Left lobe of liver (tissue), 1 donor: Measurements from ENCODE around the gene MAPKAPK5.

GRCh38 chr12:110590592-110591309 lies 7.6 kb upstream of the PPTC7 start:
- PRO-cap, result no peak

DNA sequence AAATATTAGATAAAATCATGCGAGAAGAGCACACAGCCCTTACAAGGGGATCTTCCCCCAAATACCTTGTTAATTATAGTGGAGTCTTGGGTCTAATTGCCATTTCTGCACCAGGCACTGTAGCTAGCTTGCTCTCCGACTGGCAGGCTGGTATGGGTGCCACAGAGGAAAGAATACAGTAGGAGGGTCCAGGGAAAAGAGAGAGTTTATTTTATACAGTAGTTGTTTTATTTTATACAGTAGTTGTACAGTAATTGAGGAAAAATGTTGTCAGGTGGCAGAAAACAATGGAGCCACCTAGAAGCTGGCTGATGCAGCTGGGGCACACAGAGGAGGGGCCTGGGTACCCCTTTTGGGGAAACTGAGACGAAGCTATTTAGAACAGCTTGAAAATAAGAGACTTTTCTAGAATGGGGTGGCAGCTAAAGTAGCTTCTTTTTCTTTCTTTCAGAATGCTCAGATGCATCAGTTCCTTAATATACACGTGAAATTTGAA lies 34.7 kb downstream of the TCTN1 start:
- PRO-cap, result no peak

DNA sequence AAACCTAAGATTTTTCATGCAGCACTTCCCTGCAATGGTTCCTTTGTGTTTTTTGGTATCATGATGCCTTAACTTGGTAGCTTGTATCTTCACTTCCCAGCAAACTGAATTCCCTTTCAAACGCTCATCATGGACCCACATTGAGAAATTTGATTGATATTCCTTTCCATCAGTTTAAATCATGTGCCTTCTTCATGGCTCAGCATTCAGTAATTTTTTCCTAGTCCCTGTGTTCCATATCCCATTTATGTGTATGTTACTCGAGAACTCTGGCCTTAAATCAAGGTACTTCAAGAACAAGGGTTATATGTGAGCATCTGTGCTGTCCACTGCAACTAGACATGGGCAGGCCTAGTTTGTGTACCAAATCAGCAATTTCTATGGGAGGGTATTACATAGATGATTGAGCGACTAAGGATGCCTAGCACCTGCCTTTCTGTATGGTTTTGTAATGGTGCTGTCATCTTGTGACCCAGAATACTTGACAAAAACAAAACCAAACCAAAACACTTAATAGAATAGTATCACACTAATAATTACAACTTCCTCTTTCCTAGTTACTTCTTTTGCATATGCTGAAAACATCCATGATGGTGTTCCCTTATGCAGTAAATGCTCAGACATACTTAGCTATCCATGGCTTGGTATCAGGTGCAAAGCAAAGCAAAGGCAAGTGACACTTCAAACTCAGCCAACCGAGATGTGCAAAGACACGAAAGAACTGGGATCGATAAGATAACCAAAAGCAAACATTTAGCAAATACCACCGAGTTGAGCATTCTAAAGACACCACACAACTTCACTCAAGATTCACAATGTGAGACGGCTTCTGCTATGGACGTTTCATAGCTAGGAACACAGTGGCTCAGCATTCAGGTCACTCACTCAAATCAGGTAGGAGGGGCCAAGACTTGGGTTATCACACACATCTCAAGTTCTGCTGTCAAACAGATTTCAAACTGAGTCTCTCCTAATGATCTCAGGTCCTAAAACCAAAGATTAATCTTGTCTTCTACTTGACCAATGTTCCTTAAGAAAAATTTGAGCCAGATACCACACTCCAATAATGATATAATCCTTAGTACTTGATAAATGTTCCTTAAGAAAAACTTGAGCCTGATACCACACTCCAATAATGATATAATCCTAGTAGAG lies 24.4 kb downstream of the PPP1CC start:
- PRO-cap, result no peak

DNA sequence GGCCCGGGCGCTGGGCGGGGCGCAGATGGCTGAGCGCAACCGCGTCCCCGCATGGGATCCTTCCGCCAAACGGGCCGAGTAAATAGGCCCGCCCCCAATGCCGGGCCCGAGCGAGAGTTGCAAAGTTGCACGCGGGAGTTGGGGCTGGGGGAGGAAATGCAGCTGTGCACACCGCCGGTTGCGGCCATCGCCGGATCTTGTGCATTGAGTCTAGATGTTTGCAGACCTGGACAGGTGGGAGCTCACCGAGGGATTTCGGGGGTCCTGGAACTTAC lies 277 bp upstream of the PPP1CC start:
- PRO-cap, result bidirectional peak, plus-strand start at position 137 of the sequence, minus-strand start outside the sequence

DNA sequence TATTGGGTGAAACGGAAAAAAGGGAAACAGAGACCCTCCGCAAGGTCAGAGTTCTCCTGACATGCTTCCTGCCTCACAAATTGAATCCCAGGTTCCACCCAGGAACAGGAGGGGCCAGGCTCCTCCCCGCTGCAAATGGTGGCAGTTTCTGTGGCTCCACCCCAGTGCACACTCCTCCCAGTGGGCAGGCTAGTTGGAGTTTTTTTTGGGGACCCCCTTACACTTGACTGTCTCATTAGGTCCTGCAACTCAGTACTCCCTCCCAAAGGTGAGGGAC lies 39.4 kb upstream of the PPP1CC start:
- PRO-cap, result no peak

DNA sequence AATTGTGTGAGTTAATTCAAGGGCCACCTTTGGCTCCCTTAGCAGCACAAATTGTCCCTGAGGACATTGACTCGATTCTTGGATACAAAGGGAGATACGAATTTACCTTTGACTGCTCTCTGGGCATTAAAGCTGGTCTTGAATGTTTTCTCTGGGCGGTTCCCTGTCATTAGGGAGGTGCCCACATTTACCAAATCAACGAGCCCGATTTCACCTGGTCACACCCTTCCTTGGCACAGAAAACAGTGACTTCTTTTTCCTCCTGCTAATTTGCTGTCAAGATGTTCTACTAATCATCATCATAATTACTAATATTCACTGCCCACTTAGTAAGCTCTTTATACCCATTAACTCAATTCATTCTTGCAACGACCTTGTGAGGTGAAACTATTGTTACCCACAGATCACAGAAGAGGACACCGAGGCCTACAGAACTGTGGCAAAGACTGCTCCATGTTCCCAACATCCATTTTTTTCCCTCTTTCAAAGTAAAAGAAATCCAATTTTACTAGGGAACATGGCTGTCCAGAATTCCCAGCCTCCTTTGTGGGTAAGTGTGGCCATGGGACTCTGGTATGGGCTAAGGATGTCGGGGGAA lies 27.0 kb upstream of the CCDC63 start:
- PRO-cap, result no peak

GRCh38 chr12:111439749-111440957 lies 34.4 kb downstream of the SH2B3 start:
- PRO-cap, result bidirectional peak, plus-strand start at chr12:111440484, minus-strand start at chr12:111440337

- PRO-cap, result no peak
Measured at GRCh38 chr12:111450483-111451514, 45.1 kb downstream of the SH2B3 start.

DNA sequence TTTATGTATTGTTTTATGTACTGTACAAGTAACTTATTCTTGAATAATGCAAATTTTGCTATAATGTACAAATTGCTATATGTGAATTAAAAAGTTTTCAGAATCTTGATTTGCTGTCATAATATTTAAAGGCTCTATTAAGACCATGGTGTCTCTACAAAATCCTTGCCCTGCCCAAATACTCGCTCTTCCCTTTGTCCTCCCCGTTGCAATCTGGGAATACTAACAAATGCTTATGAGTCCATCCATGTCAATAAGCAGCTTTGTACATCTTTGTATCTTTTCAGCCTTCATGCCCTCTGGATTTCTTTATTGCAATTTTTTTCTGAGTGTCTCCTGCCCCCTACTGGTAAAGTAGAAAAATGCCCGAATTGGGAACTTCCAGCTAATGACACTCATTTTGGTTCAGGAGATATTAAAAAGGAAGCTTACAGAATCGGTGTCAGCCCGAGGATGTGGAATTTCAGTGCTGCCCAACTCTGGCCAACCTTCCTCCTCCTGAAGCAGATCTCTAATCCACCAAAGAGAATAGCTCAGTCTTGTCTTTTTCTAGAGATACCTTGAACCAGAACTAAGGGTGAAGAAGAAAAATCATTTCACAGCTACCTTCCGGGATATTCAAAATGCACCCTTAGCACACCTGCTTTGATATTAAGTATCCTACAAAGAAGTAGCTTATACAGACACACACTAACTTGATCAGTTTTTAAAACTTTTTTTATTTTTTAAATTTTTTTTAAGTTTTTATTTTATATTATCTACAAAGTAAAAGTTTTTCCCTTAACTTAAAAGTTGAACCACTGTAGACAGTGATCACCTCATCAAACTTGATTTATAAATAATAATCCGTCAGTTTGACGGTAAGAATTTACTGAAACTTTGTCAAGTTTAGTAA lies 46.0 kb downstream of the SH2B3 start:
- PRO-cap, result no peak

DNA sequence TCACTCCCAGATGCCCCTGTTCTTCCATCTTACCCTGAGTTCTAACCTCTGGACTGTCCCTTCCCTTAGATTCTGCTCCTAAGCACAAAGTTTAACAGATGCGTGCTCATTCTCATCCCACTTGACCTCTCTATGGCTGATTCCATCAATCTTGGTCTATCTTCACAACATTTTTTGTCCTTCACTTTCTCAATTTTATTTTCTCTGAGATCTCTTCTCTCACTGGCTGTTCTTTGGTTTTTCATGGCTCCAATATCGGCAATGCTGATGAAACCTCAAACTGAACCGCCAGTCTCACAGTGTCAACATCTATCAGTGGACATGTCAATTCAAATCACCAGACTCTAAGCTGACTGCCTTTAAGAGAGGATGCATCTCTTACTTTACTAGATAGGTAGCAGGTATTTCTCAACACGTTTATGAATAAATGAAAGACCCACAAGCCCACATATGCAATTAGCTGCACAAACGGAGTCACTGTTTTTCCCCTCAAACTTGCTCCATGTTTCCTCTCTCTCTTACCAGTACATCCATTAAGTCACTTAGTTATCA lies 80.5 kb downstream of the ATXN2 start:
- PRO-cap, result no peak

GRCh38 chr12:111570608-111571288 lies 28.4 kb downstream of the ATXN2 start:
- PRO-cap, result no peak

- PRO-cap, result no peak
Measured at GRCh38 chr12:111643203-111643839, 42.4 kb downstream of the BRAP start.

DNA sequence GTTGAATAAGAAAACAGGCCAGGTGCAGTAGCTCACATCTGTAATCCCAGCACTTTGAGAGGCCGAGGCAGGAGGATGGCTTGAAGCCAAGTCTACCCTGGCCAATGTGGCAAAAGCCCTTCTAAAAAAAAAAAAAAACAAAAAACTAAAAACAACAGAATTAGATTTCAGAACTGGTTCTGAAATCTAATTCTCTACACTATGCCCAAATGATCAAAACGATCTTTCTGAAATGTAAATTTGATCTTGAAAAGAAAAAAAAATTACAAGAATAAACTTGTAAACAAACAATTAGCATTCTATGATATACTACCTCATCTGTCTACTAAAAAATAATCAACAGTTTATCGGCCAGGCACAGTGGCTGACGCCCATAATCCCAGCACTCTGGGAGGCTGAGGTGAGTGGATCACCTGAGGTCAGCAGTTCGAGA lies 22.9 kb downstream of the BRAP start:
- PRO-cap, result no peak

- PRO-cap, result no peak
Measured at GRCh38 chr12:111686195-111686649, 369 bp downstream of the ACAD10 start.

GRCh38 chr12:111777368-111778156 lies 10.8 kb downstream of the ALDH2 start:
- PRO-cap, result no peak

DNA sequence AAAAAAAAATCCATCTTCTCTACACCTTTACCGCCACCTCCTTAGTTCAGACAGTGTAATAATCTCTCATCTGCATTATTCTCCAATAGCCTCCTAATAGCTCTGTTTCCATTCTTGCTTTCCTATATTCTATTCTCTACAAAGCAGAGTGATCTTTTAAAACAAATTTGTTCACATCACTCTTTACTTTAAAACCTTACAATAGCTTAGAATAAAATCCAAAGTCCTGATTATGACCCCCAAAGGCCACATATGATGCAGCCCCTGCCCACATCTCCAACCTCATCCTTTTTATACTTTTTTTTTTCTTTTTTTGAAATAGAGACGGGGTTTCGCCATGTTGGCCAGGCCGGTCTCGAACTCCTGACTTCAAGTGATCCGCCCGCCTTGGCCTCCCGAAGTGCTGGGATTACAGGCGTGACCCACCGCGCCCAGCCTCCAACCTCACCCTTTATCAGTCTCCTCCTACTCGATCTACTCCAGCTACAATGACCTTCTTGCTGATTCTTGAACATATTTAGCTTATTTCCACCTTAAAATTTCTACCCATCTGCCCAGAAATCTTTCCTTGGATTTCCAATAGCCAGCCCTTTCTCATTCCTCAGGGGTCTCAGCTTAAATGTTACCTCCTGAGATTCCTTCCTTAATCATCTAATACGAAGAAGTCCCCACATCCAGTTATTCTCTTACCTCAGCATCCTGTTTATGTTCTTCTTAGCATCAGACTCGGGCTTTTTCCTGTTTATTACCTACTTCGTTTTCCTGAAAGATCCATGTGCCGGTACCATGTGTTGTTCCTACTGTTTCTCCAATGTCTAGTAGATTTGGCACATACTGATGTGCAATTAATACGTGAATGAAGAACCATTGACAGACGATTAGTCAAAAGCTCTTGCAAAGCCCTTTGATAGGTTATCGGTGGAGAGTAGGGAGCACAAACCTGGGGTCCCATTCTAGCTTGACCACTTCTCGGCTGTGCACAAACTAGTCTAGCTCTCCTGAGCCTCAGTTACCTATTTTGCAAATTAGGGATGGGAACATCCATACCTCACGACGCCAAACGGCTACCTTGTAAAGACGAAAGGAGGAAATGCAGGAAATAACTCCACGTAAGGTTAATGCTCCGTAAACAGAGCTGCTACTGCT lies 1.0 kb upstream of the MAPKAPK5 start:
- PRO-cap, result no peak

DNA sequence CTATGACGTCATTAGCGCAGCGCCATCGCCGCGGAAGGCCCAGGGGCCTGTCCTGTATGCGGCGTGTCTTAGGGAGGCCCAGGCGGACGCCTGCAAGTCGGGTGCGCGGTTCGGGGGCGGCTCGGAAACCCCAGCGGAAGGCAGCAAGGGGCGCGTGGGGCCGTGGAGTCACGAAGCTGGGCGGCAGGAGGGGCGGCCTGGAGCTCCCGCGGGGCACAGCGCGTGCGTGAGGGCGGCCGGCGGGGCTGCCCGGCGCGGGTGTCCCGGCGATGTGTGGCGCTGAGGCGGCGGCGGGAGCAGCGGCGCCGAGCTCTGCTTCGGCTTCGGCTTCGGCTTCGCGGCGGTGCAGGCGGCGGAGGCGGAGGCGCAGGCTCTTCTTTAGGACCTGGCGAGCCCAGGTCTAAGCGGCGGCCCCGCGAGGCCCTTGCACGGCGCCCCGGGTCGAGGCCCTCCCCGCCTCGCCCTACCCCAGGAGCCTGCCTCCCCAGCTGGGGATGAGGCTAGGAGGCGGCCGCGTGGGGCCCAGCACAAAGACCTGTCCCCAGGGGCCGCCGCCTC lies at the start of gene MAPKAPK5:
MAPKAPK5 (plus strand) TSS at position 261 of the 558 bp plus-strand sequence.
- PRO-cap, result bidirectional peak, plus-strand start at position 95 of the sequence, minus-strand start outside the sequence

DNA sequence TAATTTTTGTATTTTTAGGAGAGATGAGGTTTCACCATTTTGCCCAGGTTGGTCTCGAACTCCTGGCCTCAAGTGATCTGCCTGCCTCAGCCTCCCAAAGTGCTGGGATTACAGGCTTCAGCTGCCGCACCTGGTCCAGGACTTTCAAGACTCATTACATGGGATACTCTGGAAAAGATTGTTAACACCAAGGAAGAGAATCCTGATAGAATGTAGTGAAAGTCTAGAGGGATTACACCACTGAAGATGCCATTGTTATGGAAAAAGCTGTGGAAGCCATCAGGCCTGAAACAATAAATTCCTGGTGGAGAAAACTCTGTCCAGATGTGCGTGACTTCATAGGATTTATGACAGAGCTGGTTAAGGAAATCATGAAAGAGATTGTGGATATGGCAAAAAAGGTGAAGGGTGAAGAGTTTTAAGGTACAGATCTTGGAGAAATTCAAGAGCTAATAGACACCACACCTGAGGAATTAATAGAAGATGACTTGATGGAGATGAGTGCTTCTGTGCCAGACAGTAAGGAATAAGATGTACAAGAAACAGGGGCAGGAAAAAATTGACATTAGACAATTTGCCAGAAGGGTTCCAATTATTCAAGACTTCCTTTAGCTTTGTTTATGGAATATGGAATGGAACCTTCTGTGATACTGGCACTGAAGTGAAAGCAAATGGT lies 9.6 kb downstream of the MAPKAPK5 start:
- PRO-cap, result no peak

DNA sequence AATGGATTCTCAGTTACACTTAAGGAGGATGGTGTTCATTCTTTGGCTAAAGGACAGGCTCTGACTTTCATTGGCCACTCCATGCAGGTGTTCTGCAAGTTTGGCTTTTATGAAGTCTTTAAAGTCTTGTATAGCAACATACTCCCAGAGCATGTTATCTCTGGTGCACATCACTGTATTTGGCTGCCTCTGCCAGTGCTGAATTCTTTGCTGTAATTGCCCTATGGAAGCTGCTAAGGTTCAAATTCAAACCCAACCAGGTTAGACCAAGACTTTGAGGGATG lies 19.7 kb downstream of the TMEM116 start:
- PRO-cap, result no peak

DNA sequence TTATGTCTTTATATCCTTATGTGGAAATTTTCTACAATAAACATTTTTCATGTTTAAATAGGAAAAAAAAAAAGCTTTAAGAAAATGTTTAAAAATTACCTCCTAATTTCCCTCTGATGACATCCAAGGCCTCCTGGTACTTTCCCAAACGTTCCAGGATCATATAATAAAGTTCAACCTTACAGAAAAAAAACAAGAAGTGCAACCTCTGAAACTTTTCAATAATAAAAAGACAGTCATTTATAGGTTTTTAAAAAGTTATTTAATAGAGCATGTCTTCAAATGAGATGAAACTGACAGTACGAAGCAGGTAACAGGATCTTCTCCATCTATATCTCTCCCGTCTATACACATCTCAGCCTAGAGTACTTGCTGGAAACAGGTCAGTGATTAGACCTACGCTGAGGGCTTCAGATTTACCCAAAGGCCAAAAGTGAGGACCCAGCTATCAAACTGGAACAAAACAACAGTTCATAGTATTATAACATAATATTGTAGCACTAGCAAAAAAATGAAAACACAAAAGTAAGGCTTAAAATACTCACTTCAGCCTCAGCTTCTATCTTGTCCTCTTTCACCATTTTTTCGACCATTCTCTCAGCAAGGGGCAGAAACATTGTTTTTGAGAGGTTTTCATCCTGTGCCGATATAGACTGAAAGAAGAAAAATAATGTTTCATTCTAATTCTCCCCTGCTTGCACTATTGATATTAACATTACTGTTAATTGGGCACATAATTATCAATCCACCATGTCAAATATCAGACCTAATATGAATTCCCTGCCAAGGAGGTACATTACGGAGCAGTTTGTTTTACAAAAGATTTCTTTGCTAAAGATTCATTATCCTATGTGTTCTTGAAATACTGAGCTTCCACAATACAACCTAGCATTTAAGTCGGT lies 30.2 kb downstream of the NAA25 start:
- PRO-cap, result no peak